ENCODE measurements around a stretch of chr20.

- PRO-cap = no peak
Observed at GRCh38 chr20:45967639-45968240, 4.3 kb downstream of the ZNF335 start.

- PRO-cap = no peak
Observed at GRCh38 chr20:46071849-46072291, 17.9 kb downstream of the NCOA5 start.

- PRO-cap = no peak
Observed at GRCh38 chr20:46088334-46088697, 1.4 kb downstream of the NCOA5 start.

- PRO-cap = no peak
Observed at GRCh38 chr20:46306666-46307545, 1.4 kb downstream of the CDH22 start.

GRCh38 chr20:46562220-46563247, 12.1 kb upstream of the OCSTAMP start:
- PRO-cap = no peak

GRCh38 chr20:46642595-46643093, 8.6 kb downstream of the SLC13A3 start:
- PRO-cap = no peak

DNA sequence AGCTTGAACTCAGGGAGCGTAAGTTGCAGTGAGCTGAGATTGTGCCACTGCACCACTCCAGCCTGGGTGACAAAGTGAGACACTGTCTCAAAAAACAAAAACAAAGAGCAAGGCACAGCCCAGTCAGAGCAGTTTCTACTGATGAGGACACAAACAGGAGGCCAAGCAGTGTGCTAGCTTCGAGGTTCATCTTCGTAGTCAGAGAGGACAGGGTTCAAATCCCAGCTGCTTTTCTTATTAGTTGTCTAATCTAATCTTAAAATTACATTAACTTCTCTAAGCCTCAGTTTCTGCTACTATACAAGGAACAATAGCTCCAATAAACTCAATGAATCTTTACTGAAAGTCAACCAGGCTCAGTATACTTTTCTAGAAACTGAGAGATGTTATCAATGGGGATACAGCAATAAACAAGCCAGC, 1.5 kb downstream of the TP53RK start:
- PRO-cap = no peak

- PRO-cap = no peak
Observed at GRCh38 chr20:46895213-46895511, 519 bp downstream of the EYA2 start.

DNA sequence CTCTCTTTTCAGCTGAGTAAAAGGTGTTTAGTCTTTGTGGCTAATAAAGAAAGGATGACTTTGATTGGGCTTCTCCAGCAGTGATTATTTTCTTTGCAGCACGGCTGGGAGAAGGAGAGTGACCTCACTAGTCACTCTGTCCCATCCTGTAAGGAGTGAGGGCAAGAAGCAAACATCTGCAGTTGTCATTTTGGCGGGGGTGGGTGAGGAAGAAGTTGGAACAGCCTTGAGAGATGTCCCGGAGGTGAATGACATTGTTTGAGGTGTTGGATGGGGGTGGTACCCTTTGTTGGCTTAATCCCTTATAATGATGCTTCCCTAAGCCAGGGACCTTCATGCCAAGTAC, 223.6 kb downstream of the EYA2 start:
- PRO-cap = no peak

- PRO-cap = no peak
Observed at GRCh38 chr20:47243897-47244811, 112.3 kb downstream of the ZMYND8 start.

GRCh38 chr20:47258535-47259648, 97.6 kb downstream of the ZMYND8 start:
- PRO-cap = no peak

GRCh38 chr20:47576389-47577206, 74.9 kb downstream of the NCOA3 start:
- PRO-cap = unidirectional peak, plus-strand start at chr20:47576910

DNA sequence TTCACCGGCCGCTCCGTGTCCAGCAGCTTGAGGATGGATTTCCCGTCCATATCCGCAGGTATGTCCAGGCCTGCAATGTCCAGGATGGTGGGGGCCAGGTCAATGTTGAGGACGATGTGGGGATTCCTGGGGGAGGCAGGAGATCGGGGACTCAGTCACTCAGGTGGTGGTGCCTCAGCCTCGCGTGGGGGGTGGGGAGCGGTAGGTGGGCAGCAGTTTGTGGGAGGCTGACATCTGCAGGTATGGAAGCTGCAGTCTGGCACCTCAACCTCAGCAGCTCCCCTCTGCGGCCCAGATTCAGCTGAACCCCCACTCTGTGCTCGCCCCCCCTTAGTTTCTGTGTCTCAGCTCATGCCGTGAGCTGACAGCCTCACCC, 106.6 kb downstream of the SULF2 start:
- PRO-cap = no peak

DNA sequence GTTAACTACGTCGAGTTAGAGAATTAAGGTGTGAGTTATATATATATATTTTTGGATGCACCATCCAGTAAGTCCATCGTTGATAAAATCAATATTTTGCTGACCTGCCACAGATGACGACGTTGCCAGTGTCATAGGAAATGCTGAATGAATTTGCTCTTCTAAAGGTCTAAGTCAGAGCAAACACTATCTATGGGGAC, 42.7 kb downstream of the SULF2 start:
- PRO-cap = no peak

DNA sequence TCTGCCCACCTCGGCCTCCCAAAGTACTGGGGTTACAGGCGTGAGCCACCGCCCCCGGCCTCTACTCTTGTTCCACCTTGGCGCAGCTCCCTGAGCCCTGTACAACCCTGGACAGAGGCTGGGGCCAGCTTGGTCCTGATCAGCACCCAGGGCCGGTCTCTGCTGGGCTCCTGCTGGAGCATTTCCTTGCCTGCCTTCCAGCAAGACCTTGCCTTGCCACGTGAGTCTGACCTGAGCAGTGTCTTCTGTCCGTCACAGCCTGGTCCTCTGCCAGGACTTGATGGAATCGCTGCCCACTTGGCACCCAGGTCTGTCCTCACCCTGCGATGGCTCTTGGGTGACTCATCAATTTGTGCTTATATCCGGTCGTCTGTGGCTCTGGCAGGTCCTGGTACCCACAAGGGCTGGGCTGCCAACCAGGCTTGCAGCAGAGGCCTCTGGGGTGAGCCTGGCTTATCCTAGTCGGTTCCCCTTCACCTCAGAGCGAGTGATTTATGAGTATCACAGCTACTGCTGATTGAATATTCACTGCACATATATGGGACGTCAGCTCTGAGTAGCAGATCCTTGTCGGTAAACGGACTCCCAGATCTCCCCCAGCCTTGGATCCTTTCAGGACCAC, 10.0 kb upstream of the SULF2 start:
- PRO-cap = no peak

DNA sequence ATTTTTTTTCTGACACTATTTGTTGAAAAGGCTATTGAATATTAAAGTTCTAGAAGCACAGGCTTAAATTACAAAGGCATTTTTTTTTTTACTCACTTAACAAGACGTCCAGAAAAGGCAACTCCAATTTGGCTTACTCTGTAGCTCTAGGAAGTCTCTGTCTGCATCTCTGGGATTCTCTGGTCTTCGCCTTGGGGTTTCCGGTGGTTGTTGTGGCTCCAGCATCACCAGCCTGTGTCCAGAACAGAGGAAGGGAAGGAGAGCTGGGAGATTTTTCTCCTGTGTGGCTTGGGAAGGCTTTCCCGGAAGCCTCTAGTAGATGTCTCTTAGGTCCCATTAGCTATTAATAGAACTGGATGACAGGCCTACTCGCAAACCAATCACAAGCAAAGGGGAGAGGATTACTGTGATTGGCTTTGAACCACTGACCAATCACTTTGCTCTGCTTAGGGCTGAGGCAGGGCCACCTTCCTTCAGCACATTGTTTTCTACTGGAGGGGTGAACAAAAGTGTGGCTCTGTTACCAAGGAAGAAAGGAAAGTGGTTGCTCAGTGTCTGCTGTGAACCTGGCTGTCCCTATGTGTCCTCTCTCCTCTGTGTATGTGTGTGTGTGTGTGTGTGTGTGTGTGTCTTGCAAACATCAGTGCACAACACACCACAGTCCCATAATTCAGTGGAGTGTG, 203.4 kb upstream of the SULF2 start:
- PRO-cap = no peak

GRCh38 chr20:48372724-48373431, 454.9 kb downstream of the PREX1 start:
- PRO-cap = no peak

- PRO-cap = no peak
Observed at GRCh38 chr20:48647415-48648195, 180.2 kb downstream of the PREX1 start.

GRCh38 chr20:48649276-48649556, 178.6 kb downstream of the PREX1 start:
- PRO-cap = no peak

DNA sequence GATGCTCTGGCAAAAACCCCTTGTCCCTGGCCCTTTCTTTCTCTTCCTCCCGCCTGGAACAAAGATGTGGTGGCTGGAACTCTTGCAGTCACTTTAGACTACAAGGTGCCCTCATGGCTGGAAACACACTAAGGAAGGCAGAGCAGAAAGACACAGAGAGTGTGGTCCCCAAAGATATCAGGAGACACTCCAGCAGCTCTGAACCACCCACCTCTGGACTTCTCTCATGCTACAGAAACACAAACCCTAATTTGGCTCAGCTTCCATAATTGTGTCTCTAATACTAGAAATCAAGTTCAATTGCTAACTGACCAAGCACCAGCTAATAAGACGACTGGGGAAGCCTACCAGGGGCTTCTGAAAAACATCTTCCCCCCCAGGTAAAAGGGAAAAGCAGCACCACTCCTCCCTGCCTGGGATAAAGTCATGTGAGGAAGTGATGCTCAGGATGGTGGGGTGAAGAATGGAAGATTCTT, 160.7 kb downstream of the PREX1 start:
- PRO-cap = no peak